GM23338 (cell line): Measurements from ENCODE around the gene TP53TG3C.

GRCh38 chr16:31873393-31873687 is 267 bp upstream of the ZNF267 start:
- PRO-cap = bidirectional peak, plus-strand start at chr16:31873780, minus-strand start at chr16:31873638
- RAMPAGE, long total RNA = no peak

DNA sequence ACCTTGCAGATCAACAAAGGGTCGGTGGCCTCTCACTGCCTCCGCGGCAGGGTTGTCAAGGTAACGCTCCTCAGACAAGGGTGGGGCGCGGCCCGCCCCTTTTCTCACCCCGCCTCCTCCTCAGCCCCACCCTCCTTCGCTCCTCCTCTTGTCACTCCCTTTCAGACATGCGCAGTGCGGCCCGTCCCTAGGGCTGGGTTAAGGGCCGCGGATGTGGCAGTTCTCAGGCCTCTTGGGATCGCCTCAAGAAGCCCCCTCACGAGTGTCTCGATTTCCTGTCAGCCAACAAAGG is 516 bp downstream of the TP53TG3D start:
- PRO-cap = no peak
- RAMPAGE, long total RNA = no peak

DNA sequence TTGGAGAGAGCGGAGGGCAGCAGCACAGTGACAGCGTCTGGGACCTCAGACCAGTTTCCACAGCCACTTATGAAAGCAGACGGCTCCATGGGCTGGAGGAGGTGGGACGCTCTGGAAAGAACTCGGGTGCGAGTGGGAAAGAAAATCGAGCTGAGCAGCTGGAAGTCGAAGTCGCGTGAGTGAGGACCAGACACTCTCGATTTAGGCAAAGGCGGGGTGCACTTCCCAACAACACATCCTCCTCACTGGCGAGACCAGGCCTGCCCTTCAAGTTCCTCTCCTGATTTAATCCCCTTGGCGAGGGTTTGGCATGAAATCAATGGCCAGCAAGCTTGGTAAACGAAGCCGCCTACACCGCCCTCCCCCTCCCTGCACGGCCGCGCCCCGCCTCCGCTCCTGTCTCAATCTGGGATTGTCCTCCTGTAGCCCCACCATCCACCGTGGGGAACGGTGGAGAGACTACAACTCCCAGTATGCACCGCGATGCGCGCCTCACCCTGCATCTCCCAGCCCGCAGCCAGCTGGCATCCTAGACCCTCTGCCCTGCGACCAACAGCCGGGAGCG is at the start of gene TP53TG3C:
Gene TP53TG3C, plus strand, starts transcription at position 416 of the 565 bp plus-strand sequence.
- PRO-cap = no peak
- RAMPAGE, long total RNA = no peak

DNA sequence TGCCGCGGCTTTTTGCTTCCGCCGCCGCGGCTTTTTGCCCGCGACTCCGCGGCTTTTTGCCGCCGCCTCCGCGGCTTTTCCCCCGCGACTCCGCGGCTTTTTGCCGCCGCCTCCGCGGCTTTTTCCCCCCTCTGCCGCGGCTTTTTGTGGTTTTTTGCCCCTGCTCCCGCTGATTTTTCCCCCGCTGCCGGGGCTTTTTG is 590.6 kb downstream of the TP53TG3F start:
- PRO-cap = no peak
- RAMPAGE, long total RNA = no peak

DNA sequence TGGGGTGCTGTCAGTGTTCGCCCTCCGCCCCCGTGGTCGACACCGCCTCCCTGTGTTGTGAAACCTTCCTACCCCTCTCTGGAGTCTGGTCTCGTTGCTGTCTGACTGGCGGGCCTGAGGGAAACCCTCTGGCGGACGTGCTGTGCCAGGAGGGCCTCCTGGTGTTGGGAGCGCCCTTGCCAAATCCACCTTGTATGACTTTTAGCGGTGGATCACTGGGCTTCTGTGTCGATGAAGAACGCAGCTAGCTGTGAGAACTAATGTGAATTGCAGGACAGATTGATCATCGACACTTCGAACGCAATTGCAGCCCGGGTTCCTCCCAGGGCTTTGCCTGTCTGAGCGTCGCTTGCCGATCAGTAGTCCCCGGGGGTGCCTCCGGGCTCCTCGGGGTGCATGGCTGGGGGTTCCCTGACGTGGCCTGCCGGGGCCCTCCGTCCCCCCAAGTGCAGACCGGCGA is 703.4 kb downstream of the TP53TG3F start:
- PRO-cap = no peak
- RAMPAGE, long total RNA = no peak

- PRO-cap = no peak
- RAMPAGE, long total RNA = no peak
Observed at GRCh38 chr16:35196449-35196720, 1737.0 kb downstream of the TP53TG3F start.

DNA sequence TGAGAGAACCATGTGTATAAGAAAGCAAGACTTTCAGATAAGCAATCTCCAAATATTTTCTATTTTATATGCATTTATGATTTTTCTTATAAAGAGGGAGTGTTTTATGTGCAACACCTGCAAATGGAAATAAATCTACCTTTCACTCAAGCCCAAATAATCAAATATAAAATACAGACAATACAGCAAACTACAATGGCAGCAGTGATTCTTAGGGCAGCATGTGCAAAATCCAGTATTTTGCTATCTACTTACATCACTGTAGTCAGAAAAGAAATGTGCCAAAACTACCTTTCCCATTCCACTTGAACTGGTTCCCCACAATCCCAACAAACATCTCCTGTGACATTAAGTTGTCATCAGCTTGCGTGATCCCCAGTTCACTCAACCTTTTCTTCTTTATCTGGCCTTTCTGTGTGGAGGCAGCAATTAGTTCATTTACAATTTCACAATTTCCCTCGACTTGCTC is 39.7 kb downstream of the SHCBP1 start:
- PRO-cap = no peak
- RAMPAGE, long total RNA = no peak

- PRO-cap = no peak
- RAMPAGE, long total RNA = no peak
Observed at GRCh38 chr16:46623366-46623567, 2.1 kb upstream of the SHCBP1 start.

DNA sequence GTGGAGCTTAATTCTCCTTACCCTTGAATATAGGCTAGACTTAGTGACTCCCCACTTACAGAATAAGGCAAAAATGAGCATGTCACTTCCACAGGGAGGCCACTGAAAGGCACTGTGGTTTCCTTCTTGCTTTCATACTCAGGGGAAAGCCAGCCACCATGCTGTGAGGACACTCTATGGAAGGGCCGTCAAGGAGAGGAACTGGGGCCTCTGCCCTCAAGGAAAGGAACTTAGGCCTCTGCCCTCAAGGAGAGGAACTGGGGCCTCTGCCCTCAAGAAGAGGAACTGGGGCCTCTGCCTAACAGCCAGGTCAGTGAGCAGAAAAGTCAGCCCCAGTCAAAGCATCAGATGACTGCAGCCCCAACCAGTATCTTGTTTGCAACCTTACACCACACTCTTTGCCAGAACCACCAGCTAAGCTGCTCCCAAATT is 30.0 kb downstream of the VPS35 start:
- PRO-cap = no peak
- RAMPAGE, long total RNA = no peak

DNA sequence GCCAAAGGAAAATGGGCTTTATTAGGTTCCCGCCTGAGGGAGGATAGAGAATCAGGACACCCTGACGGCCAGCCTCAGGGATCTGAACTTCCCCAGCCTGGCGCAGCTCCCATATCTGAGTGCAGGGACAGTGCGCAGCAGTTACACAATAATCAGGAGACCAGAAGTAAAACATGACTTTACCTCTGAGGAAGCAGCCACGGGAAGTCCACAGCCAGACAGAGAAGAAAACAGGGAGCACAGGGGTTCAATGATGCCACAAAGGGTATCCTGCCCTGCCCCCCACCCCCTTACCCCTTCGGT is 21.7 kb downstream of the ORC6 start:
- PRO-cap = no peak
- RAMPAGE, long total RNA = no peak

DNA sequence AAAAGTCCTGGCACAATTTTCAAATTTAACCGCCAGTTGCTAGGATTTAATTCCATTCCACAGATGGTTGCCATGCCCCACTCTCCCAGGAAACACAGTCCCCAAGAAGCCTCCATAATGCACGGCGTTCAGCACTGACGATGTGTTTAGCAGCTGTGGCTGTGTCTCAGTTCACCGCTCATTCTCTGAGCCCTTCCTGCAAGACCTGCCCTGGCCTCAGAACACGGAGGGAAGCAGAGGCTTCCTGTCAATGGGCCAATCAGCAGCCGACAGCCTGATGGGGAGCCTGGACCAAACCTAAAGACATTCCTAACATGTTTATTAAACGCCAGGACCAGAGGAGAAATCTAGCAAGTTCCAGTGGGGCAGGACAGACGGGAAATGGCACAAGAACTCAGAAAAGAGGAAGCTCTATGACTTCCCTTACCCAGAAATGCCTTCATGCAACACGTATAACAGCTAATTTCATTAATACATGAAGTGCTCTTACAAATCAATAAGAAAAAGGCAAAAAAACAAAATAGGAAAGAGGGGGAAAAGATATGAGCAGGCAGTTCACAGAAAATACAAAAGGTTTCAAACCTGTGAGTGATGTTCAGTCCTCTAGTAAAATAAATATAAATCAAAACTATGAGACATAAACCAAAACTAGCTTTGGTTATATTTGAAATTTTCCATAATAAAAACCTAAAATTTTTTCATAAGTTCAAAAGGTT is 4.7 kb downstream of the MYLK3 start:
- PRO-cap = no peak
- RAMPAGE, long total RNA = no peak

DNA sequence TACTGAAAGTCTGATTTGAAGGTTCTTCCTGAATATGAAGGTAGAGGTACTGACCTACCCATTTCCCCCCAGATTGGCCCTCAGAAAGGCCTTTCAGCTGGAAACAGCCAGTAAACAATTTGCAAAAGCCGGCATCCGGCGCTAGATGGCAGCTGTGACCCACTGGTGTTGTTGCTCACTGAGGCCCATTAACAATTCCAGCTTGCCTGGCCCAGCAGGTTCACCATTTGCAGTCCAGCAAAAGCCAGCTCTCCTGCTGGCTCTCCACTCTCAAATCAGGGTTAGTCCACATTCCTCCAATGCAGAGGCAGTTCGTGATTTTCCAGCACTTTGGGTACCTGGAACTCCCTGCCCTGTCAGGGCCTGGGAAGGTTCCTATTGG is 23.0 kb upstream of the C16orf87 start:
- PRO-cap = no peak
- RAMPAGE, long total RNA = no peak

- PRO-cap = no peak
- RAMPAGE, long total RNA = no peak
Observed at GRCh38 chr16:46911185-46911402, 26.9 kb downstream of the GPT2 start.

- PRO-cap = no peak
- RAMPAGE, long total RNA = no peak
Observed at GRCh38 chr16:47361862-47362683, 98.8 kb downstream of the ITFG1 start.

DNA sequence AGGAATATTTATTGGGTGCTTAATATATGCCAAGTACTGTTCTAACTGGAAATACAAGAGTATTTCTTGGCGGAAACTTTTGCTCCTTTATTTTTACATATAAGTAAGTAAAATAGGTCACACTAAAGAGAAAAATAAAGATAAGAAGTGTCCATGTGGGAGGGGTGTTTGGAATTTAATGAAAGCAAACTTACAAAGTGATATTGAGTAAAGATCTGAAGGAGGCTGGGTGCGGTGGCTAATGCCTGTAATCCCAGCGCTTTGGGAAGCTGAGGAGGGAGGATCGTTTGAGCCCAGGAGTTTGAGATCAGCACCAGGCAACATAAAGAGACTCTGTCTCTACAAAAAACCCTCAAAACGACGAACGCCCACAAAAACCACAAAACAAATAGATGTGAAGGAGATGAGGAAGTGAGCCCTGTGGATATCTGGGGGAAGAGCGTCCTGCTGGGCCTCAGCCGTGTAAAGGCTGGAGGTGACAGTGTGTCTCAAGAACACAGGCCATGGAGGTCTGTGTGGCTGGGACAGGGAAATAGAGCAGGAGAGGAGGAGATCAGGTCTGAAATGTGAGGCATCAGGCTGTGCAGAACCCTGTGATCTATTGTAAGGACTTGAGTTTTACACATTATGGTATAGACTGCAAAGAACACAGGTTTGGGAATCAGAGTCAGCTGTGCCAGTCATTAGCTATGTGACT is 68.8 kb downstream of the ITFG1 start:
- PRO-cap = no peak
- RAMPAGE, long total RNA = no peak

DNA sequence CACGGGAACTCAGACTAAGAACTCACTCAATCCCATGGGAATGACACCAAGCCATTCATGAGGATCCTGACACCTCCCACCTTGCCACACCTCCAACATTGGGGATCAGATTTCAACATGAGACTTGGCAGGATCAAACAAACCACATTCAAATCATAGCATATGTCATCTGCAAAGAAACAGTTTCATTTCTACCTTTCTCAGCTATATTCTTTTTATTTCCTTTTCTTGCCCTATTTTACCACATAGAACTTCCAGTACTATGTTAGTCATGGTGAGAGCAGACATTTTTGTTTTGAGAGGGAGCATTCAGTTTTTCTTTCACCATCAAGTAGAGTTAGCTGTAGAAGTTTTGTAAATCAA is 113.5 kb downstream of the PHKB start:
- PRO-cap = unidirectional peak, minus-strand start at position 217 of the sequence
- RAMPAGE, long total RNA = no peak

GRCh38 chr16:47663493-47663938 is 202.4 kb downstream of the PHKB start:
- PRO-cap = no peak
- RAMPAGE, long total RNA = no peak

DNA sequence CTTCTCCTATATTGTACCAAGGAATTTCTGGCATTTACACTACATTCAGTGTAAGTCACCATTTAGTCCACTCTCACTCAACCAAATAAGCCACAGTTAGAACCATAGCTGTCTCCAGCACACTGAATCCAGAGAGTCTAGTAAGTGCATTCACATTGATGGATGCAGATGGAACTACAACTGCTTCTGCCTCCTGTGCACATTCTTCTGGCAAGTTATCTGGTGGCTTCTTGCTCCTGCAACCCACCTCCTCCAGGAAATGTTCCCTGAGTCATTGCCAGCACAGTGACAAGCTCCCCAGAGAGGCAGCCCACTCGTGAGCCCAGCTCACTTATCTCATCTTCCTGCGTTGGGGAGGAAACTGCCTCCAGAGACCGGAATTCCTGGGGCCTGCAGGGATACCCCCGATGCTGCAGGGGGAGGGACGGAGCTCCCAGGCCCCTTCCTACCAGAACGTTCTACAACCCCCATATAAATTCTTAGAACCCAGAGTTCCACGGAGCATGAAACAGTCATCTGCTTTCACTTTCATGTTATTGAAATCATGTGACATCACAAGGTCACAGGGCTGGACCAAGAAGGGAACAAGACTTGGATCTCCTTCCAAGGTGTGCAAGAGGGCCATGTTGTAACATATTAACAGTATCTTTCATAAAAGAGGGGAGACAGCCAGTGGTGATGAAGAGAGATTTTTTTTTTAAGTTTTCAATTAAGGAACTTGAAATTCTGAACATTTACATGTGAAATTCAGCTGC is 318.5 kb downstream of the PHKB start:
- PRO-cap = no peak
- RAMPAGE, long total RNA = no peak

DNA sequence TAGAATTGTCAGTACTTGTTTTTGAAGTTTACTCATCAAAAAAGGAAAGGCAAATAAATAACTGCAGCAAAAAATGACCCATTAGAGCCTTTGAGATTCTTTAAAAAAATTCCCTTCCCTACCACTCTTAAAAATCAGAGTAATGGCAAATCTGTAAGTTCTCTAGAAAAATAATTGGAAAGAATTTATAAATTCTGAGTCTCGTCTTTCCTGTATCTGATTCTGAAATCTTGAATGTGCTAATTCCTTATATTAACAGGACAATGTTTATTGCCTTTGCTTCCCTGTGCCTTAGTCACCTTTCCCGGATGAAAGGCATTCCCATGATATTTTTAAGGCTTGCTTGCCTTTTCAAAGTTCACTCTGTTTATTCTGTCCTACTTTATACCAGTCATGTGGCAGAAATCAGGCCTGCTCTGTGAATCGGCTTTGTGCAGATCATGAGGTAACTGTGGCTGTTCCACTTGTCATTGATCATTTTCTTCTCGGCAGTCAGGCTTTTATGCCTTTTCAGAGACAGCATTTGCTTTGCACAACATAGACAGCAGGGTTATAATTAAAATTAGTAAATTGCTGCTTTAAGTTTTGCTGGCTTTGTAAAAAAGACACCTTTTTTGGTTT is 28.7 kb upstream of the ABCC11 start:
- PRO-cap = no peak
- RAMPAGE, long total RNA = no peak

DNA sequence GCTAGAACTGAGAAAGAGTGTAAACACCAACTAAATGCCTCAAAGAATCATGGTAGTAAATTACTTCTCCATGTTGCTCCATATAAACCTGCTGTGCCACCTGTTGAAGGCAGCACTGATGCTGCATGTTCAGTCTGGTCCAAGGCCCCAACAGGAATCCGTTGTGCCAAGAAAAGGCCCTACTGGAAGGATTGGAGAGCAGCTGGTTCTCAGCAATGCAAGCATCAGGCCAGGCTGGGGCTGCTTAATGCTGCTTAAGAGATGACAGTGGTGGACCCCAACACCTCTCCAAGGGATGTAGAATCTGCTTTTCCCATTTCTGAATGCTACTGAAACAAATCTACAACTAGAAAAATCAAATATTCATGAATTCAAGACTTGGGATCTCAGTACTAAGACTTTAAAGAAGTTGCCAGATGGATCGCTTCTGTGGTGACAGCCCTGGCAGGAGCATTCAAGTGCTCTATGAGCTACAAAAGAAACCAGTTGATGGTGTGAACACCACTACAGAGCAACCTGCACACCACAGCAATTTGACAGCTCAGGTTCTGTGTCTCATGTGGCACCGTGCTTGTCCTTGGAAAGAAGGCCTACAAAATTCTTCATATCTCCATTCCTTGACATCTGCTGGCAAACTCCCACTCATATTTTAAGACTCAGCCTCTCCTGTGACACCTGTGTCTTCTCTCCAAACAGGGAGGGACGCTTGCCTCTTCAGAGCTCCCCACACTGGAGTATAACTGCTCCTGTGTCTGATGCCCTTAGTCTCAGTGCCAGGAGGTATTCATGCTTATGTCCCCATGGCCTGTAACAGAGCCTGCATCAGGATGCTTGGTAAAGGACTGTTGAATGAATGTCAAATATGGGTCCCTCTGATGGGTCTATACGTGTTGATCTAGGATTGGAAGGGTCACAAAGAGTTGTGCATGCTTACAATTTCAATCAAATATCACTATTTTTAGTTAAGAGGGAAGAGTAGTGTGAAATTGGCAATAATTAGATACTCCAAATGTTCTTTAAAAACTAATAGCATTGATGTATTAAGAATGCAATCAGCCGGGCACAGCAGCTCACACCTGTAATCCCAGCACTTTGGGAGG is 42.5 kb downstream of the SIAH1 start:
- PRO-cap = no peak
- RAMPAGE, long total RNA = no peak